HT1080 (cell line): ENCODE results near the gene FAM50A.

DNA sequence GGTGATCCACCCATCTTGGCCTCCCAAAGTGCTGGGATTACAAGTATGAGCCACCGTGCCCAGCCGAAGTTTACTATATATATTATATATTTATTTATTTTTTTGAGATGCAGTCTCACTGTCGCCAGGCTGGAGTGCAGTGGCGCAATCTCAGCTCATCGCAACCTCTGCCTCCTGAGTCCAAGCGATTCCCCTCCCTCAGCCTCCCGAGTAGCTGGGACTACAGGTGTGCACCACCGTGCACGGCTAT is 3.1 kb downstream of the EMD start:
RAMPAGE:
- cytosol, long total RNA: no peak
- long total RNA: no peak
- nucleus, long total RNA: no peak

GRCh38 chrX:154401763-154402767 is 3.9 kb downstream of the RPL10 start:
RAMPAGE:
- cytosol, long total RNA: no peak
- long total RNA: no peak
- nucleus, long total RNA: no peak

GRCh38 chrX:154443539-154444878 is at the start of gene FAM50A:
Gene FAM50A, plus strand, starts transcription at chrX:154444141.
RAMPAGE:
- cytosol, long total RNA: no peak
- long total RNA: no peak
- nucleus, long total RNA: no peak

GRCh38 chrX:154485264-154485761 is 1.1 kb downstream of the UBL4A start:
RAMPAGE:
- cytosol, long total RNA: no peak
- long total RNA: no peak
- nucleus, long total RNA: no peak

GRCh38 chrX:154532556-154533305 is 13.9 kb downstream of the G6PD start:
RAMPAGE:
- cytosol, long total RNA: no peak
- long total RNA: no peak
- nucleus, long total RNA: no peak

RAMPAGE:
- cytosol, long total RNA: no peak
- long total RNA: no peak
- nucleus, long total RNA: no peak
Observed at GRCh38 chrX:154546108-154546594, 495 bp downstream of the G6PD start.

DNA sequence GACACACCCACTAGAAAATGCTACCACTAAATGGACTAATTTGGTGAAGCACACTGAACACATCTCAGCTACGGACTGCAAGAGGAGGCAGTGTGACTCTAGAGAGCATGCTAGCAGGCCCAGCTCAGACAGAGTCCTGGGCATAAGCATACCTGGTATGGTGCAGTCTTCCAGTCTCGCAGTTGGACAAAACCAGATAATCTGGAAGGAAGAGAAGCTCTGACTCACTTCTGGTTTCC is 37.9 kb downstream of the GAB3 start:
RAMPAGE:
- cytosol, long total RNA: no peak
- long total RNA: no peak
- nucleus, long total RNA: no peak

DNA sequence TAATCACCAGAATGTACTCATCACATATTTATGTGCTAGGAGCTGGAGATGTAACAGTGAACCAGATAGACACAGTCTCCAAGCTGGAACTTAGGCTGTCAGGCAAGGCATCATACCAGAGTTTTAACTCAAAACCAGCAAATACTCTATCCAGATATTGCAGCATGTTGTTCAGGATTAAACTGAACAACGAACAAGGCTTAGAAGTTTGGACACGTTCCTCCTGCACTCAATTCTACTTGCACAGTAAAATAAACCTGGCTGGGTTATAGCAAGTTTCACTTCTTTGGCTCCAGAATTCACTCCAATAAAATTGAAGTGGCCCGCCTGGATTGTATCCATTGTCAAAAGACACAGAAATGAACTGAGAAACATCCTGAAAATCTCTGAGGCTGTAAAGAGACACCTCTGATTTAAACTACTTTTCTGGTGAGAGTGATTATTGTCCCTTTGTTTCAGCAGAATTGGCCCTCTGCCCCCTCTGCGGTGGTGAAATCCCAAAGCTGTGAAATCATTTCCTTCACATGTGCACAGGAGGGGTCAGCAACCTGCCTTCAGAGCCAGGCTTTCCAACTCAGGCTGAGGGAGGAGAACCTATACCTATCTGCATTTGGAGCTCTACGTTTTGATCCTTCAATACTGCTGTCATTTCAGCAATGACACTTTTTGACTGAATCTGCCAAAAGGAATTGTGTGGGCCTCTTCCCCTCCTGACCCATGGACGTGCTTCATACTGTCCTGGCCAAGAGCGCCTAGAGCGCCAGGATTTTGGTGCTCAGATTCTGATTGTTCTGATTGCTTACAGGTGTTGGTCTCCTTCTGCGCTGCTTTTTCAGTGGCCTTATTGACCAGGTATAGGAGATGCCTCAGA is 23.0 kb downstream of the GAB3 start:
RAMPAGE:
- cytosol, long total RNA: no peak
- long total RNA: no peak
- nucleus, long total RNA: no peak

RAMPAGE:
- cytosol, long total RNA: no peak
- long total RNA: no peak
- nucleus, long total RNA: no peak
Observed at GRCh38 chrX:154781357-154782286, 19.0 kb downstream of the DKC1 start.

RAMPAGE:
- cytosol, long total RNA: no peak
- long total RNA: no peak
- nucleus, long total RNA: no peak
Observed at GRCh38 chrX:154802104-154802531, 3.2 kb downstream of the MPP1 start.

DNA sequence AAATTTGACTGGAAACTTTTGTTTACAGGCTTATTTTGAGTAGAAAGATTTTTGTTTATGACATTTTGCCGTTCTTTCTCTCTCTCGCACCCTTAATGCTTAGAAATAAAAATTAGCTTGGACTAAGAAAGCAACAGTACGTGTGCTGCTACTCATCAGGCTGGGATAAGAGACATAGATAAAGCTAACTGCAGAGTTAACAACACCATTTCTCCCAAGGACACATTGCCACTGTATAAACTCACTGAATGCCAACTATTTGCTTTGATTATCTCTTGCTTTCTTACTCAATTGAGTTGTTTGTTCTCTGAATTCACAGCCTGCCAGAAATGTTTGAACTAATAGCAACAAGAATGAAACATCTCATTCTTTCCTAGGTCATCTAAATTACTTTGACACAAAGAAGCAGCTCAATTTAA is 34.6 kb downstream of the F8 start:
RAMPAGE:
- cytosol, long total RNA: no peak
- long total RNA: no peak
- nucleus, long total RNA: no peak

GRCh38 chrX:155009857-155010278 is 12.7 kb downstream of the F8 start:
RAMPAGE:
- cytosol, long total RNA: no peak
- long total RNA: no peak
- nucleus, long total RNA: no peak

DNA sequence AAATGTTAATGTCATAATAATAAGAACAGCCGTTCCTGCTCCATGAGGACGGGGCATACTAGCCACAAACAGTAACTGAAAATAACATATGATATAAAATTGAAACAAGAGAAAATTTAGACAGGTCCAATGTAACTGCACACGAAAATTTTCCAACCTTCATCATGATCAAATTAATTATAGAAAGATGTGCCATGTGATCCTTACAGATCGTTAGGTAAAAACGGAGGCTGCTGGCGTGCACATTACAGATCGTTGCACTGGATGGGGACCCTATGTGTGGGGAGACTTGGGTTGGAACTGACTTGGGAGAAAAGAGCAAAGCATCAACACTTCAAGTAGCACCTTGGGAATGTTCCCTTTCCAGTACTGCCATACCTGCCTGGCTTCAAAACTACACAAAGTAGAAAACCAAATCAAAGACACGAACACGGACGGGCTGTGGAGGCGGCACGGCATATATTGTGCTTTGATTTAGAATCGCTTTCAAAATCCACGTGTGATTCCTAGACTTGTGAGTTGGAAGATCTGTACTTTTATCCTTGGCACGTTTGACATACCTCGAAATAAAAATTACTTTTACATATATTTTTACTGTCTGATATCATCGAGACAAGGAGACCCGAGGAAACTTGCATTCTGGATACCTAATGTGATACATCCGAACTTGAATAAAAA is 919 bp downstream of the CMC4 start:
RAMPAGE:
- cytosol, long total RNA: no peak
- long total RNA: no peak
- nucleus, long total RNA: no peak

DNA sequence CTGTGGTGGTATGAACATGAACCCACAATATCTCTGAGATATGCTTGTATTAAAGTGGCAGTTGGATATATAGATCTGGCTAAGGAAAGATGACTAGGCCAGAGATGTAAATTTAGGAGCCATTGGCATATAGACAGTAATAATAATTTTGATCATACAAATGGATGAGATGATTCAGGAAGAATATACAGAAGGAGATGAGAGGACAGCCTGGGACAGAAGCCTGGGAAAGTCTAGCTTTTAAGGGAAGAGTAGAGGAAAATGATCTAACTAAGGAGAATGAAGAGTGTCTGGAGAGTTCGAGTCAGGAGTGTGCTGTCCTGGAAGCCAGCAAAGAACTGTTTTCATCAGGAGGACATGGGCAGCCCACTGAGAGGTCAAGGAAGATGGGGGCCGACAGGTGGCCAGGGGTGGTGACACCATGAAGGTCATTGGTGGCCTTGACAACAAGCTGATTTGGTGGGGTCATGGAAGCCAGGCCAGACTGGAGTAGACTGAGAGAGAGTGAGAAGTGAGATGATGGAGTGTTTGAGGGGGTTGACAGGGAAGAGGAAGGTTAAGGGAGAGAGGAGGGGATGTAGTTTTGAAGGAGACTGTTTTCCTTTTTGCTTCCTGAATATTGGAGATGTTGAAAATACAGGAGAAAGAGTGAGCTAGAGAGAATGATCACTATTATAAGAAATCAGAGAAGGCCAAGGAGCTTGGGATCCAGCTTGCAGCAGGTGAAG is 71.0 kb upstream of the TMLHE start:
RAMPAGE:
- cytosol, long total RNA: no peak
- long total RNA: no peak
- nucleus, long total RNA: no peak

GRCh38 chrX:155874726-155875258 is 6.4 kb upstream of the VAMP7 start:
RAMPAGE:
- cytosol, long total RNA: no peak
- long total RNA: no peak
- nucleus, long total RNA: no peak